Peritoneum (tissue), 1 donor: Measurements from ENCODE around the genes TNFSF4, ANKRD45 and CACYBP.

DNA sequence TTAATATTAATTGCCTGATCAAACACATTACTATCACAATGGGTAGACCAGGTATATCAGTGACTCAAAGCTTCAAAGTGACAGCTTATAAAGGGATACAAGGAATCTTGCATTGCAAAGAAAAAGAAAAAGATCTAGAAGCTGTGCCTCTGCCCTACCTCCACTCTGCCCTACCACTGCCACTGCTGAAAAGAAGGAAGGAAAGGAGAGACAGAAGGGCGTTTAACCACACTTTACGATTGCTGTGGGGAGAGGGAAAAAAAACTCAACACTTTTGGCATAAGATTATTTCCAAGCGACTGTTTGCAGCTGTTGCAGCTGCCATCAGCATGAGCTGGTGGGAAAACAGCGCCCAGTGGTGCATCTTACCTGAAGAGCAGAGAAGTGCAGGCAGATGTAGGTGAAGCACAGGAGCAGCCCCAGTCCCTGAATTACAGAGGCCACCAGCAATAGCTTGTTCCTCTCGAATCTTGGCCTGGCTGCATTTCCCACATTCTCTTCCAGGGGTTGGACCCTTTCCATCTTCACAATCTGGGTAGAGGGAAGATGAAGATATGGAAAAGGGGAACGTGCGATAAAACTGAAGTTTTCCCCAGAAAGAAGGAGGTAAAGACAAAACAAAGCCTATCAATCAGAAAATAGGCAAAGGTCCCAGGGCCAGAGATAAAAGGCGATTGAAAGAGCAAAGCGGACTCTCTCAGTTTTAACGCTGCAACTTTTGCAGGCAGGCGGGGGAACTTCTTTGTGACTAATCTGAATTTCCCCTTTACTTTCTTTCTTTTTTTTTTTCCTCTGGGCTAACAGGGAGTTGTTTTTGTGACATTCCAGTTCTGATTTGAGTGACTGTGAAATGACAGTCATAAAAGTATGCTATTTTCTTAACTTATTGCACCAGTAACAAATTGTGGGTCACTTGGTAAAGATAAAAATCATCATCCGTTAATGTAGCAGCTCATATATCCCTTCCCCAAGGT lies at the start of gene TNFSF4:
TSS of gene TNFSF4 (minus strand) at position 677 of the 974 bp plus-strand sequence.
- PRO-cap: no peak

- PRO-cap: no peak
Observed at GRCh38 chr1:173332033-173332508, 124.9 kb upstream of the TNFSF4 start.

DNA sequence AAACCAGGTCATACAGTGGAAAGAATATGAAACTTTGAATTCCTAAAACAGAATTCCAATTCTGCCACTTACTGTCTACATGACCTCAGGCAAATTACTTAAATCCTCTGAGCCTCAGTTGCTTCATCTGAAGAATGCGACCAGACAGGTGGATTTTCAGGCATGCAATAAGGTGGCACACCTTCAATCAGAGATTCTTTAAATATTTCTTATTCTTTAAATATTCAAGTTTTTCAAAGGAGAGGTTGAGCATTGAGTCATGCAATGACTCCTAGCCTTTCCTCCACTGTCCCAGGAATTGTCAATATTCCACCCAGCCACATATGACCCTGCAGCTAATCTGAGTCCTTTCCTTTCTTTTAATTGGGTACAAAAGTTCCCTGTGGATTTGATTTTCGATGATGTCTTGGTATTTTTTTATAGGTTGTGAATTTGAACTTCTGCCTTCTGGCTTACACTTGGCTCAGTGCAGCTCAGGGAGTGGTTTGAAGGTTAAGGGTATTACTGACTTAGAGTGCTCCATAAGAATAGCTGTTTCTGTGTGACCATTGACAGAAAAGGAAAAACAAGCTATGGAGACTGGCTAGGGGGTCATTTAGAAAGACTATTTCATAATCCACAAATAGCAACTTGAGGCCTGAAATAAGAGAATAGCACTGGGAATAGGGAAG lies 52.2 kb upstream of the PRDX6 start:
- PRO-cap: no peak

DNA sequence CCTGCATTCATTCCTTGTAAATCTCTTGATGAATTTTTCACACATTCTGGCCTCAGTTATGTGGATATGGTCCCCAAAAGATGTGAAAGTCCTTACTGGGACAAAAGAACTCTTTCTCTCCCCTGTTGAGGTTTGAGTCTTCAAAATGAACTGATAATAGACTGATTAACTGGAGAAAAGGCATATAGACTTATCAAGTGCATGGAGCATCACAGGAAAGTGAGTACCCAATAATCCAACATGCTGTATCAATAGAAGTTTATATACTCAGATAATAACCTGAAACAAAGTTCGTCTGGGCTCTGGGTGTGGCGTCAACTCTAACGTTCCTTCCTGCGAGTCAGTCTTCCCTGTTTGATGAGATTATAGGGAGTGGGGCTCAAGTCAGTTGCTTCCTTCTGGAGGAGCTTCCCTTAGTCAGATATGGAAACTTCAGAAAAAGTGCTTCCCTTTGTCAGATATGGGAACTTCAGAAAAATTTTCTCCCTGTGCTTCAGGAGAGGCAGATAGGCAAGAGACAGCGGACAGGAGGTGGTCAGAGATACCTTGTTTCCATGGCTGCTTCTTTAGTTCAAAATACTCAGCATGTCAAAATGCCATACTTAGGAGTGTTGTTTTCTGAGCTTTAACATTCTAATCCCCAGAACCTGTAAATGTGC lies 51.2 kb upstream of the PRDX6 start:
- PRO-cap: no peak

DNA sequence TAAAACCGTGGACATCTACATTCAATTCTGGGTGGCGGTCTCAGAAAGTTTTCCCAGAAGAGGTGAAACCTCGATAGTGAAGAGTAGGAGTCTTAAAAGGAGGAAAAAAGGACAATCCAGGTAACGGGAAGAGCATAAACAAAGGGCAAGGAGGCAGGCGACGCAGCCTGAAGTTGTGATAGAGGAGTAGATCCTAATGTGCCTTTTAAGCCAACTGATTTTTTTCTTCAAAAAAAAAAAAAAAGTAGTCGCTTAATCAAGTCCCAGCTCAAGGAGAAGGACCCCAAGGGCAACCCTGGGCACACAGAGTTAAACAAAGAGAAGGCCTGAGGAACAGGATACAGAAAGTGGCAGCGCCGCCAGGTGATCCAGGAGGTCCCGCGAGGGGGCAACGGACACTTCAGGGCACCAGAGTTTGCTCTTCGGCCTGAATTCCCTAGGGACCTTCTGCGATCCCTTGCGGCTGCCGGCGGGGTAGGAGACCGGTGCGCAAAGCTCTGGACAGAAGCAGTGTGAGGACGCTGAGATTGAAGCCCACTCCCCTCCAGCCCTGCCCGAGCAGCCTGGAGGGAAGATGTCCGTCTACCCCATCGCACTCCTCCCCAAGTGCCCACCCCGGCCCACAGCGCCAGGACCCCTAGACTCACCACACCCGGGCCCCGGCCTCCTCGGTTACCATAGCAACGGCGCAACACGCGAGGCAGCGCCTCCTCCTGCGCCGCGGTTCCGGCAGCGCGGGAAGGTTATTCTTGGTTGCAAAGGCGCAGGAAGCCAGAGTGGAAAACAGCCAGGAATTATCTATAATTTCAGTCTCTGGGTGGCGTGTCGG lies at the start of gene ANKRD45:
TSS of gene ANKRD45 (minus strand) at position 682 of the 829 bp plus-strand sequence.
- PRO-cap: no peak

DNA sequence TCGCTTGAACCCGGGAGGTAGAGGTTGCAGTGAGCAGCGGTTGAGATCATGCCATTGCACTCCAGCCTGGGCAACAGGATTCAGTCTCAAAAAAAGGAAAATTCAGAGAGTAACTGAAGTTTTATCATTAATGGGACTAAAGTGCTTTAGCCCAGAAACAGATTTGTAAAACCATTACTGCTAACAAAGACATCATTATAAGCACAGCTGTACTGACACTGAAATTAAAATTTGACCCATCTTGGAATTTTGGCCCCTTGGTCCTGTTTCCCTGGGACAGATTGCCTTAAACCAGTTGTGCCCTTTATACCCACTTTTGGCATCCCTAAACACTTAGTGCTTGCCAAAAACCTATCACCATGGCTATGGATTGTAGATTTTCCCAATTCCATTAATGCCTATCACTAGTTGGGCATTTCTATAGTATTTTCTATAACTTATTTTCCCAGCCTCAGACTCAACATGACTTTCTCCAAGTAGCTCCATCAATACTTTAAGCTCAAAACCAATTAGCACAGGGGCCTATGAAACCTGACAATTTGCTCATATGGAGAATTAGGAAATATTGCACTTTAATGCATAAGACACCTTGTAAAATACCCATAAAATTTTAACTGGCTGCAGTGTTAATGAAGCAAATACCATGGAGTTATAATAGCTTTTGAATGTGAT lies 4.9 kb upstream of the ZBTB37 start:
- PRO-cap: no peak

- PRO-cap: bidirectional peak, plus-strand start at chr1:173868218, minus-strand start at chr1:173867991
Observed at GRCh38 chr1:173867936-173868132, 346 bp upstream of the ZBTB37 start.

GRCh38 chr1:173869133-173869471 lies 922 bp downstream of the ZBTB37 start:
- PRO-cap: no peak

GRCh38 chr1:173916526-173916969 lies 579 bp downstream of the SERPINC1 start:
- PRO-cap: no peak

DNA sequence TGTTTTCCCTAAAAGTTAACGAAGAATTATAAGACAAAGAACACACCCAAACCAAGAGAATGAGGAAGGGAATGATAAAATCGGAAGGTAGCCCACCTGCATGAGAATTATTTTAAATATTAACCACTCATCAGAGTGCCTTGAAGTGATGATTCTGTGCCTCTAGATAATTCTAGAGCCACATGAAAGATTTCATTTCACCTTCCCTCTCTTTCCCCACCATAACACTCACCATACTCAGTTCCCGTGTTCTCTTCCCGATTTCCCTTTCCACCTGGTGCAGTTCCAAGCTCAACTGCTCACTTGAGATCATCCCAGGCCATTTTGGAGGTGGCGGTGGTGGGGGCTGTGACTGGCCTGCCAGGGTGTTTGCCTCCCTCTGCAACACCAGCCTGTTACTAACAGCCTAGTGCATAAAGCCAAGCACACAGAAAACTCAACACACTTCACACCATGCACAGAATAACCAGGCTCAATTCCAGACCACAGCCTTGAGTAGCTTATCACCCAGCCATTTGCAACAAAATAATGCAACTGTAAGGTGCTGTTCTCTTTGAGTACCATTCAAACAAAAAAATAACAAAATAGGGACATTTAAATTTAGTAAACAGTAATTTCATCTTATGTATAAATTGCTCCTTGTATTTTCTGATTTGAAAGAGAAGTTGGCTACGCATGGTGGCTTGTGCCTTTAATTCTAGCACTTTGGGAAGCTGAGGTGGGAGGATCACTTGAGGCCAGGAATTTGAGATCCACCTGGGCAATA lies 26.3 kb upstream of the SERPINC1 start:
- PRO-cap: no peak

DNA sequence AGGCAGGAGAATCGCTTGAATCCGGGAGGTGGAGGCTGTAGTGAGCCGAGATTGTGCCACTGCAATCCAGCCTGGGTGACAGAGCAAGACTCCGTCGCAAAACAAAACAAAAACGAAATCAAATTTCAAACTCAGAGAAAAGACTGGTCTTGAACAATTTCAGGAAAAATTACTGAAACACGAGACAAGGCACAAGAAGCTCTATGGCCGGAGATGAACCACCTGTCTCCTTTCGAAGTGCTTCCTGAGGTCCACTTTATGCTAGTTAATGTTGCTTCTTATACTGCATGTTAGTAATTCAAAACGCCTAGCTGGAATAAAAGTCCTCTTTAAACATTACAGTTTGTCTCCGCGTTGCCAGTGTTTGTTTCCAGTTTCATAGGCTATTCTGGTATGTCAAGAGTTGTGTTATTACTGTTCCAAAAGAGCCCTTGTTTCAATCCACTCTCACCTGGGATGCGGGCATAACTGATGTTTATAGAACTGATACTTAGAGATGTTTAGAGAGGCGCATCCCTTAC lies 1.2 kb downstream of the RC3H1 start:
- PRO-cap: no peak

DNA sequence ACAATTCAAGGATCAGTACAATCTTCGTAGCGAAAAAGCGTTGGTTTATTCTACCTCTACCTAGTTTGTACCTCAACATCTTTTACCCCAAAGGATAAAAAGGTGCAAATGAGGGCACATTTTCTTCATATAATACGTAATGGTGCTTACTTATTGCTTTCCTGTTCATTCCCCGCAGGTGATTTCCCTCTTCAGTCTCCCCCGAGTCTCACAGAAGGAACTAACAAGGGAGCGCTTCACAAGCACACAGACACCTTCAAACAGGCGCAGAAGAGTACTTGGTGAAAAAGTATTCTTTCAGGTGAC lies 630 bp upstream of the RABGAP1L start:
- PRO-cap: no peak

DNA sequence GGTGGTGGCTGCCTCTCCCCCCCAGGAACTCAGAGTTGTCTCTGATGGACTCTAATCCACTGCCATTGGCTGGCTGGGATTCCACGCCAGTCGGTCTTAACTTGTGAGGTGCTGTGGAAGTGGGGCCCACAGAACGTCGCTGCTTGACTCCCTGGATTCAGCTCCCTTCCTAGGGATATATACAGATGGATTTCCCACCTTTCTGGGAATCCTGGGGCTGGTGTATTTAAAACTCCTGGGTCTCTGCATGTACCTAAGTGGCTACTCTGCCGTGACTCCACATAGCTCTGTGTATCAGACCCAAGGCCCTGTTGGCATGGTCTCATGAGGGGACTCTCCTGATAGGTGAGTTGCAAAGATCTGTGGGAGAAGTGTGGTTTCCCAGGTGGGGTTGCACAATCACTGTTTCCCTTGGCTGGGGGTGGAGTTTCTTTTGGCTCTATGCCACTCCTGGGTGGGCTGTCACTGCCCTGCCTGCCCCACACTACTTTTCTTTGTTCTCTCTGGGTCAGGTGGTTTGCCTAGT lies 97.4 kb upstream of the CACYBP start:
- PRO-cap: no peak

DNA sequence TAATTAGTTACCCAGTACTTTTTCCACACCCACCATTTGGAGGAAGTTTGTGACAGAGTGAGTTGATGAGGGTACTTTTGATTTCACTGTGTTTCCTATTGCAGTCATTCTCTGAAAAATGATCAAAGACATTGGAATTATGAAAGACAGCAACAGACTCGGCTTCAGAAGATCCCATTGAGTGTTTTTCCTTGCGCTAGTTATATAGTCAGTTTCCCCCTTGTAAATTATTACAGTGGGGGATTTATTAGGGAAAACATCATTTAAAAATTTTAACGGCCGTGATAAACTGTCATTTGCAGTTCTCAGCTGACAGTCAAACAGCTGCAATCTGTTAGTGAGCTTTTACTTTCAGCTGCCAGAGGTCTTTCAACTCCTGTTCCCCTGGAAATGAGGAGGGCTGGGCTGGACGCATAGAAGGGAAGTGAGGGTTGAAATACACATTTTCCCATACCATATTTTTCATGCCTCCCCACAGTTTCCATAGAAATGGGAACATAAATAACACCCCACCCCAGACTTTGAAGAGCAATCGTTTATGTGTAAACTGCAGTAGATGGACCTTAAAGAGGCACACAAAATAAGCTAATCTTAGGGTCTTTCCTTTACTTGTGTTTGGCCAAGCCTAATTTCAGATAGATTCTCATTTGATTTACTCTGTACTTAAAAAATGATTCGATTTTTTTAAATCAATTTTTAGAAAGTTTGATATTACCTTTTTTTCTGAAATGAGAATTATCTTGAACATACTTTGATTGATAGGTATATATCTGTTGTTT lies 61.1 kb upstream of the CACYBP start:
- PRO-cap: no peak

DNA sequence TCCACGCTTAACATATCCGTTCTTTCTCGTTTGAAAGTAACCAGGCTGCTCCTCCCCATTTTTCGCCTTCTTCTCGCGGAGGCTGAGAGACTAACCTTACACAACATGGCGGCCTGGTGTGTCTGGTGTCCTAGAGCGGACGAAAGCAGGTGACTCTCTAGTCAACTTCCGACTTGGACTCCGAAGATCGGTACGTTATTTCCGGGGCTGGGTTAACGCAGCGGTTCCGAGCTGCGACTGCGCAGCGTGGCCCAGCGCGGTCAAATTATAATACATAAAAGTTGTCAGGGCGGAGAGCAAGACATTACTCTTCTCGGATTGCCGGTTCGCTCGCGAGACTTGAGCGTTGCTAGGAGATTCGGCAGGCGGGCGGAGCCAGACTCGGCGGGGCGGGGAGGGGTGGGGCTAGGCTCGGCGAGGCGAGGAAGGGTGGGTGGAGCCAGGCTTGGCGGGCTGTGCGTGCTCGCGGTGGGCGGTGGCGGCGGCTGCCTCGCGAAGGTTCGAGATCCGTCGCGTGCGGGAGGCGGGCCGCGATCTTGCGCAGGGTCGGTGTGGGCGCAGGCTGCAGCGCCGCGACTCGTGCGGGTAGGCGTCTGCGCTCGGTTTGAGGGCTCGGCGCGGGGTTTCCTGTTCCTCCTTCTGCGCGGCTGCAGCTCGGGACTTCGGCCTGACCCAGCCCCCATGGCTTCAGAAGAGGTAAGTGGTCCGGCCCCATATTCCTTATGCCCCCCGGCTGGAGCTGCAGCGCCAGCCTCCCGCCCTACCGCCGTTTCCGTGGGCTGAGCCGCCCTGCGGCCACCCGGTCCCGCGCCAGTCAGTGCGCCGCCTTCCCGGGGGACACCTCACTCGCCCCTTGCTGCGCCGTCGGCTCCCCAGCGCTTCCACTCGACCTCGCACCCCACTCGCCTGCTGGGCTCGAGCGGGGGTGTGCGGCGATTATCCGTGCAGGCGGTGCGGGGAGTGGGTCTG lies at the start of gene CACYBP:
TSS of gene CACYBP (plus strand) at position 448 of the 969 bp plus-strand sequence.
- PRO-cap: no peak

- PRO-cap: no peak
Observed at GRCh38 chr1:175190422-175191302, 1.9 kb downstream of the KIAA0040 start.

DNA sequence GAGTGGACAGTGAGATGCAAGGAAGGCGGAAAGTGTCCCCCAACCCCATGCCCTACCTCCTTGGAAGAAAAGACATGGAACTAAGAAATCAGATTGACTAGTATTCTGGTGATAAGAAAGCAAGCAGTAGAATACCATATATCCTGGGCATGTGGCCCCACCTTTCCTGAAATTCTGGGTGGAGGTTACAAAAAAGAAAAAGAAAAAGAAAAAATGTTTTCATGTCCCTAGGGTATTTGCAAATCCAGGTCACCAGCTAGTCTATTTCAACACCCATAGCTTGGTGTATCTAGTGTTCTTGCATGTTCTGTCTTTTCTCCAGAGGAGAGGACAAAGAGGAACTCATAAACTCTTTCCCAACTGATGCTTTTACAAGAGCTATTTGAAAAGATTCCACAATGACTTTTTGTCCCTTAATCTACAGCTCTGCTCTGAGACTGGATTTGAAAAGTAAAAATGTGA lies 126.4 kb upstream of the KIAA0040 start:
- PRO-cap: no peak

DNA sequence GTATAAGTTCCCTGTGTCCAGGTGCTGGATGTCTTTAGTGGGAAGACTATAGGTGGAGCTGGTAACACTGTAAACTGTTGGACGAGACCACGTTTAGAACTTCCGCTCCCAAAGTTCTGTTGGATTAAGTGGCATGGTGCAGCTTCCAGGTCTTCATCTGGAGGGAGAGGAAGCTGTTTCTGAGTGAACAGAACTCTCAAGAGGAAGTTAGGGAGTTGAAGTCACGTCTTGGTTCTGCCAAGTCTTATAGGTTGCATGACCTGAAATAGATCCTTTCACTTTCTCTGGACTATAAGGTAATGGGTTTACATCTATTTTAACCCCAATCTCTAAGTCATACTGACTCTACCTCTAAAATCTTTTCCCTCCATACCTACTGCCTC lies 97.4 kb upstream of the TNR start:
- PRO-cap: no peak

DNA sequence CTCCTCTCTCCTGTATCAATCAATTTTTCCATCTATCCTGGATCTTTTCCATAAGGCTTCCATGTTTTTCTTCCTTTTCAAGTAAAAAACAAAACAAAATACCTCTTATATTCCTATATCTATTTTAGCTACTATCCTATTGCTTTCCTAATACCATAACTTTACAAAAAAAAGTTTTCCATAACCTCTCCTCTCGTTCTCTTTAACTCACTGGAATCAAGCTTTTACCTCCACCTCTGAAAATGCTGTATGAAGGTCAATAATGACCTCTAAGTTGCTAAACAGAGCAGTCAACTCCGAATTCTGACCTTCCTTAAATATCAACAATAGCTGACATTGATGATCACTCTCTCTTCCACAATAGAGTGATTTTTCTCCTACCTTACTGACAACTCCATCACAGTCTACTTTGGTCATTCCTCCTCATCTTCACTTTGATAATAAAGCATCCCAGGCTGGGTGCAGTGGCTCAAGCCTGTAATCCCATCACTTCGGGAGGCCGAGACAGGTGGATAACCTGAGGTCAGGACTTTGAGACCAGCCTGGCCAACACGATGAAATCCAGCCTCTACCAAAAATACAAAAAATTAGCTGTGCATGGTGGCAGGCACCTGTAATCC lies 152.3 kb downstream of the COP1 start:
- PRO-cap: no peak

DNA sequence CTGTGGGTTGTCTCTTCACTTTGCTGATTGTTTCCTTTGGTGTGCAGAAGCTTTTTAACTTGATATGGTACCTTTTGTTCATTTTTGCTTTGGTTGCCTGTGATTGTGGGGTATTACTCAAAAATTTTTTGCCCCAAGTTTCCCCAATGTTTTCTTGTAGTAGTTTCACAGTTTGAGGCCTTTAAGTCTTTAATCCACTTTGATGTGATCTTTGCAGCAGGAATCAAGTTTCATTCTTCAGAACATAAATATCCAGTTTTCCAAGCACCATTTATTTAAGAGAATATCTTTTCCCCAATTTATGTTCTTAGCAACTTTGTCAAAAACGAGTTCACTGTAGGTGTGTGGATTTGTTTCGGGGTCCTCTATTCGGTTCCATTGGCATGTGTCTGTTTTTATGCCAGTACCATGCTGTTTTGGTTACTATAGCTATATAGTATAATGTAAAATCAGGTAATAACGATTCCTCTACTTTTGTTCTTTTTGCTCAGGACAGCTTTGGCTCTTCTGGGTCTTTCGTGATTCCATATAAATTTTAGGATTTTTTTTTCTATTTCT lies 81.8 kb downstream of the COP1 start:
- PRO-cap: no peak